H4 (cell line): ENCODE measurements around the genes IL5 and CCNI2.

GRCh38 chr5:132386601-132387404 is 17.3 kb downstream of the SLC22A5 start:
- RAMPAGE, long total RNA = no peak

GRCh38 chr5:132410290-132410793 is 40.8 kb downstream of the SLC22A5 start:
- RAMPAGE, long total RNA = no peak

GRCh38 chr5:132412119-132412360 is 42.5 kb downstream of the SLC22A5 start:
- RAMPAGE, long total RNA = no peak

- RAMPAGE, long total RNA = no peak
These were observed 51.2 kb downstream of the IRF1 start for GRCh38 chr5:132439378-132439865.

DNA sequence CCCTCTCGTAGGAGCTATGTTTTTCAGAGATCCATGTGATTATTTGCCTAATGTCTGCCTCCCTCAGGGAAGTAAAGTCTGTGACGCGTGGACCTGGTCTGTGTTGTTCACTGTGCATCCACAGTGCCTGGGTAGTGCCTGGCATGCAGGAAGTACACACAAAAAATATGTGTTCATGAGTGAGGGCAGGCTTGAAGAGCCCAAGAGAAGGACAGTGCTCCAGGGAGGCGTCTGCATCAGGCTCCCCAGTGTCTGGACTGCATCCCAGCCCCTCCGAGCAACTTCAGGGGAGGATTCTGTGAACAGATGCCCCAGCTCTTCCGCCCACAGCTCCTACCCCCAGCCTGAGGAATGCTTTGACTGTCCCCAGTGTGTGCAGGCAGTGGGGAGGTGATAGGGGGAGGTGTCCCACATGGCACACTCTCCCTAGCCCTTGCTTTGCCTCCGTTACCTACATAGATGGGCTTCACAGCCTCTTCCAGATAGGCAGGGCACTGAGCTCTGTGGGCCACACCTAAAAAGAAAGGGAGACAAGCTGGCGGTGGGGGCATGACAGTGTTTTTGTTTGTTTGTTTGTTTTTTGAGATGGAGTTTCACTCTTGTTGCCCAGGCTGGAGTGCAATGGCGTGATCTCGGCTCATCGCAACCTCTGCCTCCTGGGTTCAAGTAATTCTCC is 25.4 kb downstream of the IRF1 start:
- RAMPAGE, long total RNA = no peak

DNA sequence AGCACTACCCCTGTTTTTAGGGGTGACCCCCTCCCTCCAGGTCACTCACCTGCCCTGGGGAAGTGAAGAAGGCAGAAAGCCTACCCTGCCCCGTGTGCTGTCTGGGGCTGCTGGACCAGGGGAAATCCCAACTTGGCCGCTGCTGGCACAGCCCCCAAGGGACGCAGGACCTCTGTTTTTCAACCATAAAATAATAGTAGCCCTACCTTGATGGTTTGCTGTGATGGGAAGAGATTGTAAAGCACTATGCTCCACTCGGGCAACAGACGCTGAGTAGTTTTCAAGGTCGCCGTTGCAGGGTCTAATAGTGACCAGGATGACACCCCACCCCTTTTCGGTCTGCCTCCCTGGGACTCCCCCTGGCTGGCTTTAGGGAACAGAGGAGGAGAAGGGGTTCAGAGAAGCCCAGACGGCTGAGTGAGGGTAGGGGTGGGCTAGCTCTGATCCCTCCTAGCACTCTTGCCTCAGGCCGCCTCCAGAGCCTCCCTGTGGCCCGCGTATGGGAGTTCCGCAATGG is 790 bp upstream of the IRF1 start:
- RAMPAGE, long total RNA = no peak

DNA sequence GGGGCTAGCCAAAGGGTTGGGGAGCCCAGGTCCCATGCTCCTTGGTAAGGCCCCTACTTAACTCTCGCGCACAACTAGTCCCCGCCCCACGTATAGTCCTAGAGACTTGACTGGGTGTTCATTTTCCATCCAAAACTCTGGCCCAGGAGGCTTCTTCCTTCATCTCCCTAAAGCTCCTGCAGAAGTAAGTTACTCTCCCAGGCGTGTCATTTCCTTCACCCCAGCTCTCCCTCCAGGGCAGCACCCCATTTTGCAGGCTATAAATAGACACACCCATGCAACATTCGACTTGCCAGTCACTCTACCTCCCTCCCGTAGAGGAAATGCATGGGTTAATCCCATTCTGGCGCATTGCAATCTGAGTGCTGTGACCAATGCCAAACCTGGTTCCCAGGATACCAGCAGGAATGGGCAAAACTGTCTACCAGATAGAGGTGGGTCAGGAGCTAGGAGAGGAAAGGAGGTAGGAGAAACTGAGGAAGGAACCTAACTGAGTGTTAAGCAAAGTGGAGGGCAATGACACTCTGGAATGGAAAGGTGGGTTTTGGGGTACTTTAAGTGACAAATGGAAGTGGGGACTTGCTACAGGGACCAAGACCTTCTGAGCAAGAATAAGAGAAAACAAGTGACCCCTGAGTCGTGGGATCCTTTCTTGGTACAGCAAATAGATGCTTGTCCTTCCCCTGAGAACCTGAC is 1.5 kb upstream of the IRF1 start:
- RAMPAGE, long total RNA = no peak

- RAMPAGE, long total RNA = no peak
These were observed 7.1 kb upstream of the IRF1 start for GRCh38 chr5:132497606-132498212.

- RAMPAGE, long total RNA = no peak
These were observed at the start of gene IL5 for GRCh38 chr5:132543287-132543742. TSS of gene IL5 (minus strand) at chr5:132543522.

- RAMPAGE, long total RNA = no peak
These were observed at the start of gene CCNI2 for GRCh38 chr5:132746875-132747700. TSS of gene CCNI2 (plus strand) at chr5:132747426.

DNA sequence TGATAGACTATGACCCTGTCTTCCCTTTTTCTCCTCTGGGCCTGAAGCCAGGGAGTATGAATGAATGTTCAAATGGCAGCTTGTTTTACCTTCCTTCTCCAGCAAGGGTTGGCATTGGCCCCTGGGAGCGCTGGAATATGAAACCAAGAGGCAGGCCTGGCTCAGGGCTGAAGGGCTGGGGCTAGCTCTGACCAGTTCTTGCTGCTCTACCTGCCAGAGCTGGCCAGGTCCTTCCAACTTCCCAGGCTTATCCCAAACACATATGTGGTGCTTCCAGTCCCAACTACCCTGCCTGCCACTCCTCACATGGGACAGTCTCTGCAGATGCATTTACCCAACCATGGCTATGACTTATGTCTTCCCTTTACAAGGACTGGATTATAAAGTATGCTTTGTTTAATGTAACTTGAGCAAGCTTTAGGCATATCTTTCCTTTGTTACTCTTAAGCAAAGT is 6.0 kb downstream of the CCNI2 start:
- RAMPAGE, long total RNA = no peak

GRCh38 chr5:132819947-132820715 is 7.0 kb downstream of the SOWAHA start:
- RAMPAGE, long total RNA = no peak

GRCh38 chr5:132828481-132829640 is 1.6 kb downstream of the SHROOM1 start:
- RAMPAGE, long total RNA = no peak

GRCh38 chr5:132838300-132839164 is 8.1 kb upstream of the SHROOM1 start:
- RAMPAGE, long total RNA = no peak

- RAMPAGE, long total RNA = no peak
These were observed 9.5 kb upstream of the SHROOM1 start for GRCh38 chr5:132839642-132840568.

- RAMPAGE, long total RNA = no peak
These were observed 23.0 kb downstream of the LEAP2 start for GRCh38 chr5:132895988-132897272.

- RAMPAGE, long total RNA = no peak
These were observed 42.1 kb downstream of the LEAP2 start for GRCh38 chr5:132915669-132915914.

DNA sequence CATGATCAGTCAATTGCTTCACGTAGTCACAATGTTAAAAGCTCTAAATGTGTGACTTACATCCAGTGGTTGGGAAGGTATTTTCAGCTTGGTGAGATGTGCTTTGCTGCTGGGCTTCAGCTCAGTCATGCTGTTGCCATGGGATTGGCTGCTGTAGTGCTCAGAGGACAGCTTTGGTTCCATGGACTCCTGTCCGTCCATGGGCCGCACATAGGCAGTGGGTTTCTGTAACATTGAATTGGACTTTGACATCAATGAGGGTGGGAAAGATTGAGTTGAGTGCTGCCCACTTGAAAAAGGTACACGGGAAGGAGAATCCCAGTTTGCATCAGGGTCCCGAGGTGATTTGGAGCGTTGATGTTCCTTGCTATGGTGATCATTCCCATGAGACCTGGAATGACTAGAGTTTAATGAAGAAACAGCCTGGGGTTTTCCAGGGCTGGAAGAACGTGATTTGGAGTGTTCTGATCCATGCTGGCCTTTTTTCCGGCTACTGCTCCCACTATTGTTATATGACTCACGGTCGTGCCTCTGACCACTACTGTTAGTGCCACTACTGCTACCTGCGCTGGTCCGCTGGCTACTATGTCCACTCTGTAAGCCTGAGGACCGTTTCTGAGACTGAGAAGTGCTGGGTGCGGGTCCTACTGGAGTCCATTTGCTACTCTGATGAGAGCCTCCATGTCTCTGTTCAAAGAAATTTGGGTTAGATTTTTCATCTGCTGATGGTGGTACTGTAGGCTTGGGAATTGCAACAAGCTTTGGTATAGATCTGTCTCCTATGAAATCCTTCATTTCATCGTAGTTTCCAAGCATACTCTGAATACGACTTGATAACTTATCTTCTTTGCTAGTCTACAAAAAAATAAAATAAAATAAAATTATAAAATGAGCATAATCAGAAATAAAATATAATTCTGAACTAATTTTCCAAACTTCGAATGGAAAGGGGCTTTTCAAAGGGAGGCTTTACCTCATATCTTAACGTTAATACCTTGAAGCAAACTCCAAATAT is 29.0 kb downstream of the AFF4 start:
- RAMPAGE, long total RNA = no peak

DNA sequence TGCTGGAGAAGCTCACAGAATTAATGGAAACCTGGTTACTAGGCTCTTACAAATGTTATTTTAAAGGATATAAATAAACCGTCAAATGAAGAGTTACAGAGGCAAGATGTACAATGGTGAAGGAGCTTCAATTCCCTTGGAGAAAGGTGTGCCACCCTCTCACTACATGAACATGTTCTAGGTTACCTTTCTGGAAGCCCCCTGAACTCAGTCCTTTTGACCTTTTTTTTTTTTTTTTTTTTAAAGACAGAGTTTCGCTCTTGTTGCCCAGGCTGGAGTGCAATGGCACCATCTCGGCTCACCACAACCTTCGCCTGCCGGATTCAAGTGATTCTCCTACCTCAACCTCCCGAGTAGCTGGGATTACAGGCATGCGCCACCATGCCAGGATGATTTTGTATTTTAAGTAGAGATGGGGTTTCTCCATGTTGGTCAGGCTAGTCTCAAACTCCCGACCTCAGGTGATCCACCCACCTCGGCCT is 21.2 kb downstream of the AFF4 start:
- RAMPAGE, long total RNA = no peak

DNA sequence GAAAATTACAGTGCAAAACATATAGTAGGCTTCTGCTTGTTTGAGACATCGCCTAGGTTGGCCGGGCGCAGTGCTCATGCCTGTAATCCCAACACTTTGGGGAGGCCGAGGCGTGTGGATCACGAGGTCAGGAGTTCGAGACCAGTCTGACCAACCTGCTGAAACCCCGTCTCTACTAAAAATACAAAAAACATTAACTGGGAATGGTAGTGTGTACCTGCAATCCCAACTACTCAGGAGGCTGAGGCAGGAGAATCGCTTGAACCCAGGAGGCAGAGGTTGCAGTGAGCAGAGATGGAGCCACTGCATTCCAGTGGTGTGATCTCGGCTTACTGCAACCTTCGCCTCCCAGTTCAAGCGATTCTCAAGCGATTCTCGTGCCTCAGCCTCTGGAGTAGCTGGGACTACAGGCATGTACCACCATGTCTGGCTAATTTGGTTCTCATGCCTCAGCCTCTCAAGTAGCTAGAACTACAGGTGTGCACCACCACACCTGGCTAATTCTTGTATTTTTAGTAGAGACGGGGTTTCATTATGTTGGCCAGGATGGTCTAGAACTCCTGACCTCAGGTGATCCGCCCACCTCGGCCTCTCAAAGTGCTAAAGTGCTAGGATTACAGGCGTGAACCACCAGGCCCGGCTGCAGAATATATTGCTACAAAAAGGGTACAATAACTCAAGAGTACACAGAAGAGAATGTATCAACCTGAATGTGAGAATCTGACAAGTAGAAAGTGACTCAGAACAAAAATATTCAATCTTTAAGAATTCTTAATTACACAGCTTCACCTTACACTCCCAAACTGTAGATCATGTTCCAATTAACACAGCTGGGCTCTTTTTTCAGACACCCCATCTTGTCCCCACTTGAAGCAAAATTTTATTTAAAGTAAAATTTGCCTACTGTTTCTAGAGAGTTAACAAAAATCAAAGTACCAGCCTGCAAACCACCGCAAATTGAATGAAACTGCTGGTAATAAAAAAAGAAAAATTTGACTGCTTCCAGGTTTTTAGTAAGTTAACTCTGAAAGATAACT is 2.2 kb downstream of the AFF4 start:
- RAMPAGE, long total RNA = no peak